A375 (cell line): ENCODE results near the genes ACTR6, NR1H4, PAH, UQCC6 and HCFC2.

GRCh38 chr12:100190057-100190568 is 10.5 kb upstream of the ACTR6 start:
- RAMPAGE, long total RNA: no peak

GRCh38 chr12:100200374-100201336 is at the start of gene ACTR6:
Gene ACTR6 (plus strand): TSS chr12:100200815.
- RAMPAGE, long total RNA: no peak

GRCh38 chr12:100437249-100437829 is 36.3 kb upstream of the NR1H4 start:
- RAMPAGE, long total RNA: no peak

DNA sequence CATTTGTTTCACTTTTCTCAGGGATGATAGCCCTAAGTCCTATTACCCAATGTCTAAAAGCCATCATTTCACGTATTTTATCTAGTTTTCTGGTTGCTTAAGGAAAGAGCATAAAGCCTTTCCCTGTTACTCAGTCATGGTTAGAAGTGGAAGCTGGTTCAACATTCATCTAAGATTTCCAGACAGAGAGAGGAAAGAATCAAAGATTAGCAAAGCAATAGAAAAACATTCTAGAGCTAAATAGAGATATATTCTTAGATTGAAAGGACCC is 28.4 kb upstream of the NR1H4 start:
- RAMPAGE, long total RNA: no peak

DNA sequence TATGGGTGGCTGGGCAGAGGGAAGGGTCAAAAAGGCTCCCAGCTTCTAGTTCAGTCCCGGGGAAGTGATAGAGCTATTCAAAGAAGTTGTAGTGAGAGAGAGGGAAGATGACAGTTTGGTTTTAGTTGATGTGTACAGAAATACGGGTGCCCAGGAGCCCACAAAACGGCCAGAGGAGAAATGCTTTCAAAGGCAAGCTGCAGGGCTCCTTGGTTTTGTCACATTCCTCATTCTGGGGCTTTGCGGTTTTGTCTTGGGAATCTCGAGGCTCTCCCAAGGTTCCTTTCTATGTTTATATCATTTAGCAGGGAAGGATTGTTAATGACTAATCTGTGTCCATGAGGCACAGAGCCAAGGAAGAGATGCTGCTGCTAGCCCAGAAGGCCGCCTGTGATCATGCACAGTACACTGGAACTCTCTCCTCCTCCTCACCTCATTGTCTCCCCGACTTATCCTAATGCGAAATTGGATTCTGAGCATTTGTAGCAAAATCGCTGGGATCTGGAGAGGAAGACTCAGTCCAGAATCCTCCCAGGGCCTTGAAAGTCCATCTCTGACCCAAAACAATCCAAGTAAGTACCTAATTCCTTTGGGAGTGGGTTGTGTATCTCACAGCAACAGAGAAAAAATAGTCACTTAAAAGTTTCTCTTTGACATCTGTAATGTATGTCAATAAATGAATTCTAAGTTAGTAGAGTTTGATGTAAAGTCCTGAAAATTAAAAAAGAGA is at the start of gene NR1H4:
Gene NR1H4 (plus strand): TSS at position 379 of the 730 bp plus-strand sequence.
- RAMPAGE, long total RNA: no peak

DNA sequence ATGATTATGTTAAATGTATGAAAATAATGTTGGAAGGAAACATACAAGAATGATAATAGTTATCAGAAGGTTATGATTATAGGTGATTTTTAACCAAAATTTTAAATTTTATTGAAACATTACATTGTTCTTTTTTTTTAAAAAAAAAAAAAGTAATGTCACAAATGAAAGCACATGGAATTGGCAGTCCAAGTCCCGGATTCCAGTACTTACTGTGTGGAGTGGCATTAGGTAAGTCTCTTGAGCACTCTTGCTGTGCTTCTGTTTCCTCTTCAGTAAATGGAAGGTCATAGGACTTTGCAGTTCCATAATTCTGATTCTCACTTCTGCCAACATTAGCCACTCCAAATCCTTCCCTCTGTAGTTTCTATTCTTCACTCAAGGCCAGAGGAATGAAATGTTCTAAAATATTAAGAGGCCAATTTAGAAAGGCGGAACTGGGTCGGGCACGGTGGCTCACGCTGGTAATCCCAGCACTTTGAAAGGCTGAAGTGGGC is 19.7 kb upstream of the SLC5A8 start:
- RAMPAGE, long total RNA: no peak

DNA sequence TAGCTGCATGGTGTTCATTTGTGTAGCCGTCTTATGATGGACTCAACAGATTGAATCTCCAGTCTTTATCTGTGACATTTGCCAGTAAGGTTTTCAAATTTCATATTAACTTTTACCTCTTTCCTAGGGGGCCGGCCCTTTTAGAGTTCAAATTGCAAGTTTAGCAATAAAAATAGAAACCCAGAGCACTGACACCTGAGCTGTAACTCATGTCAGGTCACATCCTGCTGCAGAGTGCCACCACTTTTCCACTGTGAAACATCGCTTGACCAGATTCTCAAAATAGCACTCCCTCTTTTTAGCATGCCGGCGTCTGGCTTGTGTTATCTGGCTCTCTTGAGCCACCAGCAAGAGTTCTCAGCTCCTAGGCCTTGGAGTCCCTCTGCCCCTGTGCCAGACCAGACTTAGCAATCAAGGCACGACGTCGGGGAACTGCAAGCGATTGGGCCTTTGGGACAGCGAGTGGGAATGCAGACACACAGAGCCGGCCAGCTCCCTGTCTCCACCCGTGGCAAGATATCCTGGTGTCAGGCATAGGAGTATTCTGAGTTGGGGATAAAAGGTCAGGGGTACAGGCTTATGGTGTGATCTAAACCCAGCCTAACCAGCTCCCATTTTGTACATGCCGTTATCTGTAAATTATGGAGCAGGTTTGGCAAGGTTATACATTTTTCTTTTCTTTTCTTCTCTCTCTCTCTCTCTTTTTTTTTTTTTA is 52.5 kb downstream of the SPIC start:
- RAMPAGE, long total RNA: no peak

- RAMPAGE, long total RNA: no peak
Observed at GRCh38 chr12:101540059-101540609, 54.6 kb upstream of the MYBPC1 start.

DNA sequence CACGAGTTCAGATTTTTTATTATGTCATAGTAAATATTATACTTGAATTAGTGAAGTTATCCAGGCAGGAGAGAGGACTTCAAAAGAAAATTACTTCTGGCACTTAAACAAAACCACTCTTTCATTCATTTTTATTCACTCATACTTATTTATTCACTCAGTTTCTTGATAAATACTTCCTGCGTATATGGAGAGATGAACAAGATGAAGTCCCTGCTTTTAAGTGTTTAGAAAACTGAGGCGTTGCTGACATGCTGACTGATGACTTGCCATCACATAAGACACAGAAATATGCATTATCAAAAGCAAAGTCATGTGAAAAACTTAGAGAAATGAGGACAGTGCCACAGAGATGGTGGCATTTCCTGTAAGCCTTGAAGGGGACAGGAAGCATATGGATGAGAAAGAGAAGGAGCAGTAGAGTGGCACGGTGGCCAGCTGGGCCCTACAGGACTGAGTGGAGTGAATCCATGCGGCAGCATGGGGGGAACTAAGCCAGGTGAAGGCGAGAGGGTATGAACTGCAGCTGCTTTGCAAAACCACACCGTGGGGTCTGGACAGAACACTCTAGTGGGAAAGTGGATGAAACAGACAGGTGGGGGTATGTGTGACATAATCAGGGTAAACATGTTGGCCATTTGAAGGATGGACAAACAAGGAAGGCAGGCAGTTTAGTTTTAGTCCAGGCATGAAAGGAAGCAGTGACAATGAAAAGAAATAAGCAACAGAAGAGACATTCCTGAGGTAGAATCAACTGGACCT is 10.3 kb upstream of the SYCP3 start:
- RAMPAGE, long total RNA: no peak

- RAMPAGE, long total RNA: no peak
Observed at GRCh38 chr12:101764108-101765505, 25.3 kb upstream of the SYCP3 start.

DNA sequence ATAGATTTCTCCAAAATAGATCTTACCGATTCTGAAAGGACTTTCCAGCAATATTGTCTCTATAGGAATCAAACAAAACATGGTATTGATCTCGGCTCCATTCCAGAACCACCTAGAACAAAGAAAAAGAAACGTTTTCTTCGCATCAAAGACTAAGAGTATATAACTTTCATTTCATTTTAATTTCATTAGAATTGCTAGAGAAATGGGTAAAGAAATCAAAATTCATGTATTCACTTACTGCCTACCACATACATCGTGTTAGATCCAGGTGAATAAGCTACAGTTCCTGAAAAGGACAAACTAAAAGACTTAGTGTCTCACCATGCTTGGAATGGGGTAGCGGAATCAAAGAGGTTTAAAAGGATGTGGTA is 34.1 kb downstream of the GNPTAB start:
- RAMPAGE, long total RNA: no peak

- RAMPAGE, long total RNA: no peak
Observed at GRCh38 chr12:101894591-101895114, 17.3 kb downstream of the DRAM1 start.

GRCh38 chr12:102917037-102917937 is at the start of gene PAH:
Gene PAH (minus strand): TSS chr12:102917244.
- RAMPAGE, long total RNA: no peak

- RAMPAGE, long total RNA: no peak
Observed at GRCh38 chr12:102961092-102961839, 3.8 kb downstream of the ASCL1 start.

DNA sequence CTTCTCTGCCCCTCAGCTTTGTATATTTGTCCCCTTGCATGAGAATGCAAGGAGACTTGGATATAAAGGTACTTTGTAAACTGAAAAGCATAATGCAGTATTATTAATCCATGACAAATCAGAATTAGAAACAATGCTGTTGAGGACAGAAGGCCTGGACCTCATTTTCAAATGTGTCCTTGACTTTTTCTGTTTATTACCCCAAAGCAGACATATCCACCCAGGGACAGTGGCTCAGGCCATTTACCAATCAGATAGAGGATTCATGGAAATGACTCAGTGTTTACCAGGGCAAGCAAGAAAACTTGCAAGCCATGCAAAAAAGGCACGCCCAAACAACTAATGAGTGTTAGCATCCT is 157.1 kb downstream of the ASCL1 start:
- RAMPAGE, long total RNA: no peak

- RAMPAGE, long total RNA: no peak
Observed at GRCh38 chr12:103880423-103881259, 39.6 kb upstream of the NT5DC3 start.

- RAMPAGE, long total RNA: no peak
Observed at GRCh38 chr12:103933443-103933765, 3.2 kb downstream of the HSP90B1 start.

DNA sequence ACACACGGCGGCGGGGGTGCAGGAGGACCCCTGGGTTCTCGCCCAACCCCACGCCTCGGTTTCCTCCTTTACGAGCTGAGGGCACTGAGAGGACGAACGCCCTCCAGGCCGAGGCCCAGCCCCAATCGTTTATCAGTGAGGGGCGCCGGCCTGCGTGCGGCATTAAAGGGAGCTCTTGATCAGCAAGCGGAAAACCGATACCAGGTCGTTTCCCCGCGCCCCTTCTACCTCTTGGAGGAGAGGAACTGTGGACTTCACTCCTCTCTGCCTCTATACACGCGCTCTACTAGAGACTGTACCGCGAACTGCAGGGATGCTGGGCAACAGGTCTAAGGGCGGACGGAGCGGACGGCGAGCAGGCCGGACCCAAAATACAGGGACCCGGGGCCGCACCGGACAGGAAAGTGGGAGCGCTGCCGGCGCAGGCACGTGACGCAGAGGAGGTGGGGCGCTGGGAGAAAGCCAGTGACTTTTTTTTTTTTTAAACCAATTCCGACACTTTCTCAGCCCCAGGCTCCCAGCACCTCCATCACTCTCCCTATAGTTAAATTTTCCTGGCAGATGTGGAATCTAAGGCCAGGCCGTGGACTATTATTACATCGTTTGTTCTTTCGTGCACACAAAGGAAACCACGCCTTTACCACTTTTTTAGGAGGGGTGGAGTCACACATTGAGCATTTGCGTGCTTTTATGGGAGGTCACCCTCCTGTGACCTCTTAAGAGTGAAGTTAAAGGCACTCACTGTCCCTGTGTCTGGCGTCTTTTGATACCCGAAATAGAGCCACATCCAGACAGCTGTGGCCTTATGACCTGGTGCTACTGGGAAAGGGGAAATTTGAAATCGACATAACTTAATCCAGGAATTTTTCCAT is at the start of gene UQCC6:
Gene UQCC6 (minus strand): TSS at position 375 of the 872 bp plus-strand sequence.
- RAMPAGE, long total RNA: no peak

DNA sequence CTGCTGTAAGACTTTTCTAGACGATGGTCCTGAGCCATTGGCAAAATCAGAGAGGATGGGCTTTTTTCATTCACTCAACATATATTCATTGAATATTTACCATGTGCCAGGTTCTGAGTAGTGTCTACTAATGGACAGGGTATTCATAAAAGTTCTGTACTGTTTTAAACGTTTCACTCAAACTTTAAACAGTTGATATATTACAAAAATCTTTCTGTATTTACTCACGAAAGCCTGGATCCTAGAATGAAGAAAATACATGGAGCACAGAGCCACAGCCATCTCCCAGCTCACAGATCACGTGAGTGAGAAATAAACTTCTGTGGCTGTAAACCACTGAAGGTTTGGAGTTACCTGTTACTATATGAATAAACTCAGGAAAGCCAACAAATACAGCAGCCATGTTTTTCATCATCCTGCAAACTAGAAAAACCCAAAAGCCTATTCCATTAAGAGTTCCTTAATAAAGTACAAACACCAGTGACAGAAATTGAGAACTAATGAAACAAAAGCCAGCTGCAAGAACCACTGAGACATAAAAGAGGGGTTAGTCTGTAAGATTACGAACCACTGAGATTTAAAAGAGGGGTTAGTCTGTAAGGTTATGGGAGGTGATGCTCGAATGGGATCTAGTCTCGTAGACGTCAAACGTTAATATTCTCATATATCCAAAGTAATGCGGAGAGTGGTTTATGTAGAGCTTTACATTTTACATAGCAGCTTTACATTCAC is 820 bp upstream of the TDG start:
- RAMPAGE, long total RNA: no peak

DNA sequence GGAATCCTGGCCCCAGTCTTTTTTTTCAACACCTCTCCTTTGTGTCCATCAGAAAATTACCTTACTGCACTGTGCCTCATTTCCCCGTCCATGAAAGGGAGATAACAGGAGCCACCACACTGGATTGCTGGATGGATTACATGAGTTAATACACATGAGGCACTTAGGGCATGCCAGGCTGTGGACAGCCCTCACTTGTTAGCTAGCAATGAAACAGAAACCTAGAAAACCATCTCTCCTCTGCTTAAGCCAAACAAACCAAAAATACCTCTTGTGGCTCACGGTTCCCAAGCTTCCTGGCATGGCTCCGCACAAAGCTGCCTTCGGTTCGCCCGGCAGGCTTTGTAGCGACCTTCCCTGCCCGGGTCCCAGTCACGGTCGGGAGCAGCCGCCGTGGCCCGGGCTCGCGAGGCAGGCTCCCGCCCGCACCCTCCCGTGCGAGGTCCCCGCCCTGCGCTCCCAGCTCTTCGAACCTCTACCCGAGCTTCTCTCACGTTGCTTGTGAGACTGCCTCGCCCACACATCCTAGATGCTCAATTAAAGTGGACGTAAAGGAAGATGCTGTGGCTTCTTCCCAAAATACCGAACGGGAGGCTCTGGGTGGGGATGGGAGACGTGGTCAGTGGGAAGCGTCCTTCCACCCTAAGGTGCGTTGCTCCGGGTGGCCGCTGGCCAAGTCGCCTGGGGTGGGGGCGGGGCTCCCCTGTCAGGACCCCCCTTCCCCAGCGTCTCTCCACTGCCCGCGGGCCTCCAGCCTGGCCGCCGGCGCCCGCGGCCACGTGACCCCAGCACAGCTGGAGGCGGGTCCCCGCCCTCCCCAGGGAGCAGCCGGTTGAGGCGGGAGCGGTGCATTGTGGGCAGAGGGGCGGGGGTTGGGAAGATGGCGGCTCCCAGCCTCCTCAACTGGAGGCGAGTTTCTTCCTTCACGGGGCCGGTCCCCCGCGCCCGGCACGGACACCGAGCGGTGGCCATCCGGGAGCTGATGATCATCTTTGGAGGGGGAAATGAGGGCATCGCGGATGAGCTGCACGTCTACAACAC is at the start of gene HCFC2:
Gene HCFC2 (plus strand): TSS at position 851 of the 1,041 bp plus-strand sequence.
- RAMPAGE, long total RNA: no peak